Caco-2 (cell line): ENCODE data around the genes NT5DC1, RWDD1 and ROS1.

DNA sequence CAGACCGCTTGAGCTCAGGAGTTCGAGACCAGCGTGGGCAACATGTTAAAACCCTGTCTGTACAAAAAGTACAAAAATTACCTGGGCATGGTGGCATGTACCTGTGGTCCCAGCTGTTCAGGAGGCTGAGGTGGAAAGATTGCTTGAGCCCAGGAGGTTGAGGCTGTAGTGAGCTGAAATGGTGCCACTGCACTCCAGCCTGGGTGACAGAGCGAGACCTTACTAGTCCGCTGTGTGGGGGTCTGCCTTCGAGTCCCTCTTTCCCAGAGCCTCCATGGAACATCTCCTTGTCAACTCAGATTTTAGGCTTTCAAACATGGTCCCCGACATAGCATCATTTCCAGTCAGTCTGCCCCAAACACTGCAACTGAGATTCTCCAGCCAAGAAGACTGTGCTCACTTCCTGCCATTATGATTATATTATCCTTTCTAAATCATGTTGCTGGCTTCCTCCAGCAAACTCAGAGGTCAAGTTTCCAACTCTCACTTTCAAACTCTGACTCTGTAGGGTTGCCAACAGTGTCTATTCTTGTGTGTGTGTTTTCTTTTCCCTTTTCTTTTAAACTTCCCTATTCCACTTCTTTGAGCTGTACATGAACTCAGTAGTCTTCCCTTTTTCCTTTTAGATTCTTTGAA, 61.0 kb upstream of the TRAF3IP2 start:
- PRO-cap = no peak
- RRBS = no CpG with 5 or more reads among the region's 7 CpGs

- PRO-cap = no peak
- RRBS = no CpG with 5 or more reads among the region's 10 CpGs
These were observed 62.7 kb downstream of the FYN start for GRCh38 chr6:111810296-111811266.

GRCh38 chr6:111846357-111846738, 26.9 kb downstream of the FYN start:
- PRO-cap = no peak
- RRBS = no CpG with 5 or more reads among the region's 2 CpGs

DNA sequence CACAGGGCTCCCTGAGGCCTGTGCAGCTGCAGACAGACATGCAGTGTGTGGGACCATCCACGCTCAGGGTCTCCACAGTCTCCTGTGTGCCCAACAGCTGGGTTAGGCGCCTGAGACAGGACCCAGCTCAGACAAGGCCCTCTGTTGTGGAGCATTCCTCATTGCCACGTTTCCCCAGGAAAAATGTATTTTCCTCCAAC, 22.6 kb downstream of the FYN start:
- PRO-cap = no peak
- RRBS = no CpG with 5 or more reads among the region's 3 CpGs

DNA sequence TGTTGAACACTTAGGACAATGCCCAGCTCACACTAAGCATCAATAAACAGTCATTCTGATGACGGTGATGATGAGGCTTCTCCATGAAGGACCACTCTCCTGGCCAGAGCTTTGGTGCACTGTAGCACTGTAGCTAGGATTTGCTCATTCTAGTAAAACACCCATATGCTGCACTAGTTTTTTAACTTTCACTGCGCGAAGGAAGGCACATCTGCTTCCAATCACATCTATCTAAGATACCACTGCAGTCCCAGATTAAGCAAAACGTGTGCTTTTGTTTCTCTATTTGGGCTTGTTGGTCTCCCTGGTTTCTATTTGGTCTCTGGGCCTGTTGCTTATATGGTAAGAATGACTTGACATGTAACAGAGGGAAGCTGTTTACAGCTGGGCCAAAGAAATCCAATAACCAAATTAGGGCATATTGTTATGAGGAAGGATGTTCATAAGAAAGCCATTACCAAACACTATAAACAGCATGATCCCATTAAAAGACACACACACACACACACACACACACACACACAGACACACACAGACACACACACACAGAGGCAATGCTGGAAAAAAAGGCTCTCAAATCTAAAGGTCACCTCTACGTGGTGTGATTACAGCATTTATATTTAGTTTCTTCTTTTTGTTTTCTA, 62.4 kb downstream of the FAM229B start:
- PRO-cap = no peak
- RRBS = no CpG with 5 or more reads among the region's 5 CpGs

DNA sequence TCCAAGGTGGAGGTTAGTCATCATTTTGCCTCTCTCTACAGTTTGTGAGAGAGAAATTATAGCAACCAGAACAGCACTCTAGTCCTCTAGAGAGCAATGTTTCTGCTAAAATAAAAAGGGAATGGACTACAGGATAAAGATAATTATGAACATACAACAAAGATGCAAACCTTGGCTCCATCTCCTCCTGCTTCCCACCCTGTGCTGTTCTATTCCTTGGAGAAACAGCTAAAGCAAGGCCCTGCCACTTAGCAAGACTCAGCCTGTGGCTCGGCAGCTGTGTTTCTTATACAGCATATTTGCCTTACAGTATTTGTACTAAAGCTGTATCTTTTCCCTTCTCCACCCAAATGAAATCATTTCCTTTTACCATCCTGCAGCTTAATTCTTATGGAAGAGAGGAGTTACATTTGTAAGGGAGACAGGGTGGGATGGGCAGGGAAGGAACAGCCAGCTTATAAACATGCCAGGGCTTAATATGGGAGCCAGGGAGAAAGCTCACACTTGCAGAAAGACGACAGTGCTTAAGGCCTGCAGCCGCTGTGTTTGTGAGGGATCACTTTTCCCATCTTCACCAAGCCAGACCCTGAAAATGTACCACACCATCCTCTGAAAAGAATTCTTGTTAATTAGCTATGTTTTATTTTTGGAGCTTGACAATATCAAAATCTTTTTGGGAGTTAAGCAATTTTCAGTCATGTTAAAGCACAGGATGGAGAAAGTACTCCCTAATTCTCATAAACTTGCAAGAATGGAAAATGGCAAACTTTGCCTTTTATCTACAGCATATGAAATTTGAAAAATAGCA, 25.3 kb upstream of the LAMA4 start:
- PRO-cap = no peak
- RRBS = no CpG with 5 or more reads among the region's 3 CpGs

GRCh38 chr6:113433119-113433556, 424.0 kb upstream of the MARCKS start:
- PRO-cap = bidirectional peak, plus-strand start at chr6:113433741, minus-strand start at chr6:113433438
- RRBS = no CpG with 5 or more reads among the region's 1 CpG

DNA sequence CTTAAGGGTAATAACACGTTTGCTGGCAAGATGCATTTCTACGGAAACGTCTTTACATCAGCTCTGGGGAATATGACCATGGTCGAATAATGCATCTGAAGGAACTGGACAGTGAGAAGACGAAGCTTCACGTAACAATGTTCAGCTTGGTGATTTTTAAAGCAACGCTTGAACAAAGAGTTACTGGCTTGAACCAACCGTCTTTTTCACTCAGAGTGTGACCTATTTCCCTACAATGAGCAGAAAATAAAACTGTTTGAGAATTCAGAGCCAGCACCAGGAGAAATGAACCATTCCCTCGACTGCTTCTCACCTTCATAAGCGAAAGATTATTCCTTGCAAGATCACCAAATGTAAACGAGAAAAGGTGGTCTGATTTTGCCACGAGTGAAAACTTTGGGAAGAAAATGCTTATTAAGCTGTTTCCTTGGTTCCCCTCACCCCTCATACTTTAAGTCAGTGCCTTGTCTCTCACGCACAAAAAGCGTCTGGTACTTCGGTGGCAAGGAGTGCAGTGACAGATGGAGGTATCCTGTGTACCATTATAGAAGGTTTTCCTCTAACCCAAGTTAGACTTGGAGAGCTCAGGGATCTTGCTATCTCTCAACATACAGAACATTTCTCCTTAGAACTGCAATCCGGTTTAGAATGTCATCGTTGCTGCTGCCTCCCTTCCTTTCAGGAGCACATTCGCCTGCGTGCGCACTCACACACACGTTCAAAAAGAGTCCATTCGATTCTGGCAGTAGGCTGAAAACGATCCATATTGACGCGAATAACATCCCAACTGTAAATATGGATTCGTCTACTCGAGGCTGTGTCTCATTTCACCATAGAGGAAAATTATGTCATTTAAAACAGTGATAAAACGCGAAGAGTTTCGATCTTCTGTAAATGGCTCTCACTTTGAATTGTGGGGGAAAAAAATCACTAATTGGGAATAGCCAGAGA, 1.2 kb upstream of the MARCKS start:
- PRO-cap = bidirectional peak, plus-strand start at position 249 of the sequence, minus-strand start at position 74 of the sequence; bidirectional peak, plus-strand start at position 480 of the sequence, minus-strand start at position 519 of the sequence; bidirectional peak, plus-strand start at position 745 of the sequence, minus-strand start at position 625 of the sequence
- RRBS = no CpG with 5 or more reads among the region's 30 CpGs

DNA sequence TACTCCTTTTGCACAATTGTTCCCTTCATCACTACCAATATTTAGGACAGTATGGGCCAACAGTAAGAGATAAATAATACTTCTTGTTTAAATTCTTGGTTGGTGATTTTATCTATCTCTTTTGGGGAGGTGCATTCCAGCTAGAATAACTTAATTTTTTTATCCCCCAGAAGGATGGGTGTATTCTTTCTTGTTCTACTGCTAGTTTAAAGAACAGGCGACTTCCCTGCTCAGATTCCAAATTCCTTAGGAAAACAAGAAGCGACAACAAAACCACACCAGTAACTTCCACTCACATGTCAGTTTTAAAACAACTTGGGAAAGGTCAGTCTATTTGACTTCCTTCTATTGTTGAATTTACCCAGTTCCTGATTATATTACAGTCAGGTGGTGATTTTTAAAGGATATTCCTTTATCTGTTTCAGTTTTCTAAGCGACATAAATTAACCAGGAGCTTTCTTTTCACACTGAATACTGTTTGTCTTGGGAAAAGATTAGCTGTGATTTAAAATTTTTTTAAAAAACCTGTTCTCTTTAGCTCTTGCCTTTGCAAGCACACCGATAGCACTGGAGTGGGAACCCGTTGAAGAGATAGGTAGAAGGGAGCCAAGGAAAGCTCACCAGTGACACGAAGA, 22.0 kb downstream of the MARCKS start:
- PRO-cap = no peak
- RRBS = no CpG with 5 or more reads among the region's 6 CpGs

- PRO-cap = no peak
- RRBS = no CpG with 5 or more reads among the region's 8 CpGs
These were observed 46.6 kb downstream of the MARCKS start for GRCh38 chr6:113903634-113904263.

DNA sequence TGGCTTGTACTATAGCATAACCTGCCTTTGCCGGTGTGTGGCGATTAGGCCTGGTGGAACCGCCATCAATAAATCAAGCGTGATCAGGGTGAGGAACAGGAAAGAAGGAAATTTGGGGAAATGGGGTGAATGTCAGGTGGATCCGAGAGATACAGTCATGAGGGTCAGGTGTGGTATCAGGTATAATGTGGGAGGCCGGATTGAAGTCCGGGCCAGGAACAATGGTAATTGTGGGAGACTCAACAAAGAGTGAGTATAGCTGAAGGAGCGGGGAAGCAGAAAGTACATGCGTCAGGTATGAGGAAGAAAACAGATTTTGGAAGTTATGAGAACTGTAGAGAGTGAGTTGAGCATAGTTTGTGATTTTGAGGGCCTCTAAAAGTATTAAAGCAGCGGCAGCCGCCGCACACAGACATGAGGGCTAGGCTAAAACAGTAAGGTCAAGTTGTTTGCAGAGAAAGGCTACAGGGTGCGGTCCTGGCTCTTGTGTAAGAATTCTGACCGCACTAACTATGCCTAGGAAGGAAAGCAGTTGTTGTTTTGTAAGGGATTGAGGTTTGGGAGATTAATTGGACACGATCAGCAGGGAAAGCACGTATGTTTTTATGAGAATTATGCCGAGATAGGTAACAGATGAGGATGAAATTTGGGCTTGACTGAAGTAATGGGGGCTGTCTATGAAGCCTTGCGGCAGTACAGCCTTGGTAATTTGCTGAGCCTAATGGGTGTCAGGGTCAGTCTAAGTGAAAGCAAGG, 81.5 kb upstream of the HS3ST5 start:
- PRO-cap = no peak
- RRBS = no CpG with 5 or more reads among the region's 18 CpGs

GRCh38 chr6:114997912-114998362, 655.1 kb upstream of the HS3ST5 start:
- PRO-cap = no peak
- RRBS = no CpG with 5 or more reads among the region's 5 CpGs

DNA sequence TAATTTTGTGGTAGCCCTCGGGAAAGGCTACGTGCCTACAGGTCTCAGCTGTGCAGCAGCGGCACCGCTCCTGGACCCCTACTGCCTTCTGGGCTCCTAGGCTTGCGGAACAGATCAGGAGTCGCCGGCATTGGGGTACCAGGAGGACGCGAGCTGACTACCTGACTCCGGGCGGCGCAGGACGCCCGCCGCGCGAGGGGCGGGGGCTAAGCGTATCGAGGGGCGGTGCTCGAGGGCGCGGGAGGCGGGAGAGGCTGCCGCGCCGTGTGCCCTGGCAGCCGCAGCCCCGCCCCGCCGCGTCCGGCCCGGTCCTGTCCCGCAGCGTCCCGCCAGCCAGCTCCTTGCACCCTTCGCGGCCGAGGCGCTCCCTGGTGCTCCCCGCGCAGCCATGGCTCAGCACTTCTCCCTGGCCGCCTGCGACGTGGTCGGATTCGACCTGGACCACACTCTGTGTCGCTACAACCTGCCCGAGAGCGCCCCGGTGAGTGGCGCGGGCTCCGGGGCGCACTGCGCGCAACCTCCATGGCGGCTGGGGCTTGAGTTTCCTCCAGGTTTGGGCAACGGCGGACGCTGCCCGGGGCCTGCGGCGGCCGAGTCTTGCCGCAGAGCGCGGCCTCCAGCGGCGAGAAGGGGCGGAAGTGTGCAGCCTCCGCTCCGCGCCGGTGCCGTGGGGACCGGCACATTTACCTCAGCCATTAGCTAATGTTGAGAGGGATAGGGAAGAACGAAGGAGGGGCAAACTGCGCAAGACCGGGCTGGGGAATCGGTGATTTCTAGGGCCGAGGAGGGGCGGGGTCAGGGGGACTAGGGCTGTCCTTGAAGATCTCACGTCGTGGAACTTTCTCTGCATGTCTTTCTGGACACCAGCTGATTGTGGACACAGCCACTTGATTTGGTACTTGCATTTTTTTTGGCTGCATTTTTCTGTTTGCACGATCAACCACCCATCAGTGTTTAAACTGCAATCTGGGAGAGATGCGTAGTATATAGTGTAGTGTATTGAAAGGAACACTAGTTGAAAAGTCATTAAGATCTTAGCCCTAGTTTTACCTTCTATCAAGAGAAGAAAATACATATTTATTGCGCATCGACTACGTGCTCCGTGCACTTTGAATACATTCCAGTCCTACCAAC, at the start of gene NT5DC1:
NT5DC1 (plus strand) TSS at position 311 of the 1,134 bp plus-strand sequence.
- PRO-cap = bidirectional peak, plus-strand start at position 311 of the sequence, minus-strand start at position 183 of the sequence; bidirectional peak, plus-strand start at position 798 of the sequence, minus-strand start at position 744 of the sequence
- RRBS = 4% methylated on average over 30 of the region's 93 CpGs

DNA sequence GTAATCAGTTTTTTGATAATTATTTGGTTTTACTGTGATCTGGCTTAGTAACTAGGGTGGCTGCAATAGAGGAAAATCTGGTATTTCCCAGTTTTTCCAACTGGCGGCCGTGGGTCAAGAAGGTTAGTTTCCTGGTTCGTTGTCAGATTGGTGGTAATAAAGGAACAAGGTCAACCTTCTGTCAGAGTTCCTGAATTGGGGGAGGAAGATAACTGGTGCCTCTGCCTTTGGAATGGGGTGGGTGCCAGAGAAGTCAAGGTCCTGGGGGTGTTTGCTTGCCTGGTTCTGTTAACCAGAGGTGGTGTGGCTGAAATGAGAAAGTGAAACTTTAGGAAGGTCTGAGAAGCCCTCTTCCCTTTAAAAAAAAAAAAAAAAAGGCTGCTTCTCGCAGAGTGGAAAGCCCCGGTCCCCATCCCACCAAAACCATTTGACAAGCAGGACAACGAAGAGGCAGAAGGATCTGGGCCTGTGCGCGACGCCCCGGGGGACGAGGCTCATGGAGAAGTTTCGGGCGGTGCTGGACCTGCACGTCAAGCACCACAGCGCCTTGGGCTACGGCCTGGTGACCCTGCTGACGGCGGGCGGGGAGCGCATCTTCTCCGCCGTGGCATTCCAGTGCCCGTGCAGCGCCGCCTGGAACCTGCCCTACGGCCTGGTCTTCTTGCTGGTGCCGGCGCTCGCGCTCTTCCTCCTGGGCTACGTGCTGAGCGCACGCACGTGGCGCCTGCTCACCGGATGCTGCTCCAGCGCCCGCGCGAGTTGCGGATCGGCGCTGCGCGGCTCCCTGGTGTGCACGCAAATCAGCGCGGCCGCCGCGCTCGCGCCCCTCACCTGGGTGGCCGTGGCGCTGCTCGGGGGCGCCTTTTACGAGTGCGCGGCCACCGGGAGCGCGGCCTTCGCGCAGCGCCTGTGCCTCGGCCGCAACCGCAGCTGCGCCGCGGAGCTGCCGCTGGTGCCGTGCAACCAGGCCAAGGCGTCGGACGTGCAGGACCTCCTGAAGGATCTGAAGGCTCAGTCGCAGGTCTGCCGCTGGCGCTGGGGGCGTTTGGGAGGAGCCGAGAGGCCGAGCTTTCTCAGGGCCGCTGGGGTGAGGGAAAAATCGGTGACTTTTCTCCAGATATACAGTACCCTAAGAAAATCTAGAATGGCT, 634 bp downstream of the CALHM6 start:
- PRO-cap = no peak
- RRBS = 93% methylated on average over 15 of the region's 85 CpGs

- PRO-cap = bidirectional peak, plus-strand start at chr6:116571428, minus-strand start at chr6:116571204
- RRBS = 3% methylated on average over 20 of the region's 75 CpGs
These were observed at the start of gene RWDD1 for GRCh38 chr6:116570834-116571915. Gene RWDD1, plus strand, starts transcription at chr6:116571504.

DNA sequence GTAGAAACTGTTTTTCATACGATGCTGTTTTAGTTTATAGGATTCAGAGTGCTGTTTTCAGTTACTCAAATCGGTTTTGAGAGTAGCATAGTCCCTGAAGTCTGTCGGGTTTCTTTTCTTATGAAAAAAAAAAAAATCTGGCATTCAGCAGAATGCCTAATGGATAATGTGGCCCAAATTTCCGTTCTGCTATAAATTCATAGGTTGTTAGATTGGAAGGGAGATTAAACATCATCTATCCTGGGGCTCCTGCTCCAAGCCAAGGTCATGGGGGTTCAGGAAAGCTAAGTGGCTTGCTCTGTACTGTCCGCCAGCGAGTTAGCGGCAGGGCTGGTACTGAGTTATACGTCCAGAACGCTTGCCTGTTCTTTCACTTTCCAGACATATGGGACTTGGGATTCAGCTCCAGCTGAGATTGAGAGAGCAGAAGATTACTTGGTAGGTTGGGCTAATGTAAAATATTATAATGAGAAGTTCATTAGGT, 779 bp downstream of the RWDD1 start:
- PRO-cap = no peak
- RRBS = no CpG with 5 or more reads among the region's 9 CpGs

GRCh38 chr6:117015307-117015895, 138.4 kb downstream of the RFX6 start:
- PRO-cap = no peak
- RRBS = no CpG with 5 or more reads among the region's 7 CpGs

DNA sequence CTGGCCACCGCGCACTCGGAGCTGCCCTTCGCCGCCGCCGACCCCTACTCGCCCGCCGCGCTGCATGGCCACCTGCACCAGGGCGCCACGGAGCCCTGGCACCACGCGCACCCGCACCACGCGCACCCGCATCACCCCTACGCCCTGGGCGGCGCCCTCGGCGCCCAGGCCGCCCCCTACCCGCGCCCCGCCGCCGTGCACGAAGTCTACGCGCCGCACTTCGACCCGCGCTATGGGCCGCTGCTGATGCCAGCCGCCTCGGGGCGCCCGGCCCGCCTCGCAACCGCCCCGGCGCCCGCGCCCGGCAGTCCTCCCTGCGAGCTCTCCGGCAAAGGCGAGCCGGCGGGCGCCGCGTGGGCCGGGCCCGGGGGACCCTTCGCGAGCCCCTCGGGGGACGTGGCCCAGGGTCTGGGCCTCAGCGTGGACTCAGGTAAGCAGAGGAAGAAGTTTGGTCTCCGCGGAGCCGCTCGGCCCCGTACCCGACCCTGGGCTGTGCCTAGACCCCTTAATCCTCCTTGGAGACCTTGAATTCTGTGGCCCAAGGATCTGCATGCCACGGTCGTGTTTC, 5.4 kb downstream of the VGLL2 start:
- PRO-cap = no peak
- RRBS = no CpG with 5 or more reads among the region's 73 CpGs

DNA sequence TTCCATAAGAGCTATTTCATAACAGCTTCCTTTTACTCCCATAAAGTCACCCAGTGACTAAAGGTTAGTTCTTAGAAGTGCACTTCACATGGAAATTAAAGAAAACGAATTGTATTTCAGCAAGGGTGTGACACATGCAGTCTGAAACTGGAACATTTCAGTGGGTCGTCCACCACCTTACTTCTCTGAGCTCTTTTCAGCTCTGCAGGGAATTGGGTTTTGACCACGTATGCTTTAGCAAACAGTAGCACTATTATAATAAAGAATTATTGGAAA, at the start of gene ROS1:
ROS1 (minus strand) TSS at position 81 of the 276 bp plus-strand sequence.
- PRO-cap = no peak
- RRBS = no CpG with 5 or more reads among the region's 3 CpGs

GRCh38 chr6:117540616-117541104, 58.2 kb downstream of the DCBLD1 start:
- PRO-cap = no peak
- RRBS = no CpG with 5 or more reads among the region's 8 CpGs